Measurements from ENCODE around the genes SPATA33, SPATA2L and VPS9D1.

GRCh38 chr16:89269051-89269537, 51.6 kb downstream of the ZNF778 start:
- RRBS, result no CpG with 5 or more reads among the region's 10 CpGs

DNA sequence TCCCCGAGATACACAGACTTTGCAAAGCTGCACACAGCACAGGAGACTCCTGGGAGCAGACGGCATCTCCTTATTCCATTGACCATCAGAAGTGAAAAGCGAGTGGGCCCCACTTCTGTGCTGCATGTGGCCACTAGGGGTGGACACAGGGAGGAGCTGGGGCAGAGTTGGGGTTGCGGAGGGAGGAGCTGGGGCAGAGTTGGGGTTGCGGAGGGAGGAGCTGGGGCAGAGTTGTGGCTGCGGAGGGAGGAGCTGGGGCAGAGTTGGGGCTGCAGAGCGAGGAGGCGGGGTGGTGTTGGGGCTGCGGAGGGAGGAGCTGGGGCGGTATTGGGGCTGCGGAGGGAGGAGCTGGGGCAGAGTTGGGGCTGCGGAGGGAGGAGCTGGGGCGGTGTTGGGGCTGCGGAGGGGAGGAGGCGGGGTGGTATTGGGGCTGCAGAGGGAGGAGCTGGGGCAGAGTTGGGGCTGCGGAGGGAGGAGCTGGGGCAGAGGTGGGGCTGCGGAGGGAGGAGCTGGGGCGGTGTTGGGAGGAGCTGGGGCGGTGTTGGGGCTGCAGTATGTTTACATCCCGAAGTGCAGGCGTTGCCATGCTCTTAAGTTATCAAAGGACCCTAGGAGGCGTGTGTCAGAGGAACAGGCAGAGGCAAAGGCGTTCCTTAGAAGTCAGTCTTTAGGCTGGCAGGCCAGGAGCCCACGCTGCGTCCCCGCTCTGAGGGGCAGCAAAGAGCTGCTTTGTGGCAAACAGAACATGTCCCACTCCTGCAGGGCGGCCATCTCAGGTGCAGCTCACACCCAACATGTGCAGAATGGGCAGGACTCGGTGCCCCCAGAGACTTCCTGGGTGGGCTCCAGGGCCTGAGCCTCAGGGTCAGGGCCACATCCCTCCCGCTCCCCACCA, 76.0 kb downstream of the ZNF778 start:
- RRBS, result no CpG with 5 or more reads among the region's 29 CpGs

DNA sequence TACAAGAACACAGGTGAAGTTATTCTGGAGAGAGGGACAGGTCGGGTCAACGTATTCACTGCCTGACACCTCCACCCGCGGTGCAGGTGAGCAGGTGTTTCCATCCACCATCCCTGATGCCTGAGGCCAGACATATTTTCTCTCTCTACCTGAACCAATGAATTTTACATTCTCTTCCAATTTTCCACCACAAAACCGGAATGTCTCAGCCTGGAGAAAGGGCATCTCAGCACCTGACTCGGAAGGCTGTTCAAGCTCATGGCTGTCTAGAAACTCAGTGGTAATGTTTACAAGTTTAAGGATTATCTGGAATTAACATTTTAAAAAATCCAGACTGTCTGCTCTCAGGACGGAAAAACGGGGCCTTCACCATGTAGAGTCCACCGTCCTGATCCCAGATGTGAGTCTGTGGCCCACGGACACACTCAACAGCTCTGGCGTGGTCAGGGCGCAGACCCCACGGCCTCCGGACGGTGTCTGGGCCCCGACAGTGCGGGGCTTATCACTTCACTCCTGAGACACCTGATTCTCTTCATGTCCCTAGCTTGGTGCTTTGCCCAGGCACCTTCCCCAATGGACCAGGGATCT, 101.4 kb downstream of the ZNF778 start:
- RRBS, result no CpG with 5 or more reads among the region's 17 CpGs

- RRBS, result no CpG with 5 or more reads among the region's 10 CpGs
These were observed 118.7 kb downstream of the ZNF778 start for GRCh38 chr16:89336232-89336637.

DNA sequence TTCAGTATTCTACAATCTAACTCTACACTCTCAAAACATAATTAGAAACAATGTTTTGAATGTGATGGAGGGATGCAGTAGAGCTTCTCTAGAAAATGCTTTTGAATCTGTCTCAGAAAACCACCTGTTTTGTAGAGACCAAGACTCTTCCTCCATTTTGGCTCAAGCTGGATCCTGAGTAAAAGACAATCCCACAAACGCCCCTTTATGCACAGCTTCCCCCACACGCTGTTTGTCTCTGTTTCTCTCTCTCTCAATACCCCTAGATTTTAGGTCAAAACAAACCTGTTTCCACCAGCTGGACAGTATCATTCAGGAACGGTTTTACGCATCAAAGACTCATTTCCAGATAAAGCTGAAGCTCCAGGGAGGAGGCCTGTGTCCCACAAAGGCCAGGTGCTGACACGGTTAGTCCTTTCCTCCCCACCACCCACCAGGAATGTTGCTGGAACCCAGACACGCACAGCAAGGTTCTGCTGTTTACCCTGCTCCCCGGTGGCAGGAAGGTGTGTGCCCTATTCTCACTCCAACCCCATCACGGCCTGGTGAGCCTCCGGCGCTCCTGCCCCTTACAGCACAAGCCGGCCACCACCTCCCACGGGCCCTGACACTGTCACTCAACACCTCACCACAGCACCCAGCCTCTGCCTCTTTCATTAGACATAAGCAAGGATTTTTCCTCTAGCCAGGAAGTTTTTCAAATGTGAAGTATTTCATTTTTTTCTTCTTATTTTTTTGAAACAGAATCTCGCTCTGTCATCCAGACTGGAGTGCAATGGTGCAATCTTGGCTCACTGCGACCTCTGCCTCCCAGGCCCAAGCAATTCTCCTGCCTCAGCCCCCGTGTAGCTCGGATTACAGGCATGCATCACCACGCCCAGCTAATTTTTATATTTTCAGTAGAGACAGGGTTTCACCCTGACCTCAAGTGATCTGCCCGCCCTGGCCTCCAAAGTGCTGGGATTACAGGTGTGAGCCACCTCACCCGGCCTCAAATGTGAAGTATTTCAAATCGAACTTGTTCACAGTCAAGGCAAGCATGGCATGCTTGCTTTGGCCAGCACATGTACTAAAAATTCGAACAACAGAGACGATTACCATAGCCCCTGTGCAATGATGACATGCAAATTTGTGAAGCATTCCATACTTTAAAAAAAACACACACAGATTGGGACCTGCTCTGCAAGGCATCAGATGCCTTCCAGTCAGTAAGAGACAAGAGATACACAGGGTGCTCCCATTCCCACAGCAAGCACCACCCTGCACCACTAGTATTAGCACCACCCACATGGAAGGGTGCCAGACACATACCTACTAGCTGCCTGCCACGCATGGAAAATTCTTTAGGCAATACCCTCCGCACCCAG, 47.6 kb downstream of the ANKRD11 start:
- RRBS, result 20% methylated on average over 3 of the region's 24 CpGs

GRCh38 chr16:89452210-89452645, 38.1 kb downstream of the ANKRD11 start:
- RRBS, result no CpG with 5 or more reads among the region's 4 CpGs

DNA sequence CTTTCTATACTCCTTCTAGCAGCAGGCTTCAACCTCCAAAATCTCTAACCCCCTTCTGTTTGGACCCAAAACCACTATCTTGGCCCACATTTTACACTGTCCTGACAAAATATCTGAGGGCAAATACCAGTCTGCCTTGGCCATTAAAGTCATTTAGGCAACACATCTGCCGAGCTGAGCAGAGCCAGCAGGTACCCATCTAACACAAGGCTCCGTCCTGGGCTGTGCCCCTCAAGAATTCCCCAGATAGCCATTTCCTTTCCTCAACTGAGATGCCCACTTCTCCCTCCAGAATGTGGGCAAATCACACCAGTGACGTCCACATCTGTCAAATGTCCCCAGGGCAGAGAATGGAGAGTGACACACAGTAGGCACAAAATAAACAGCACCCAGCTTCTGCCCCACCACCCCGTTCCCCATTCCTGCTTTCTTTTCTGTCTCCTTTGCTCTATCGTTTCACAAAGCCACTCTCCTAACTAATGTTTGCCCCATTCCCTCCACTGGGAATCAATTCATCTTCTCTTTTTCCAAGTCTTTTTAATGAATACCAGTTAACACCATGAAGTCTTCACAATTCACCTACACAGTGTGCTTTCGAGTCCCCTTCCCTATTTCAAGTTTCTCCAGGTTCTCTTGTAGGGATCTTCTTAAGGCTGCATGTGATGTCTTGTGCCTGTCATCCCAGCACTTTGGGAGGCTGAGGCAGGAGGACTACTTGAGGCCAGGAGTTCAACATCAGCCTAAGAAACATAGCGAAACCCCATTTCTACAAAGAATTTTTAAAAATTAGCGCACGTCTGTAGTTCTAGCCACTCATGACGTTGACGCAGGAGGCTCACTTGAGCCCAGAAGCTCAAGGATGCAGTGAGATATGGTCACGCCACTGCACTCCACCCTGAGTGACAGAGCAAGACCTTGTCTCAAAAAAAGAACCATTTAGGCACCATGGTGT, 9.4 kb downstream of the ANKRD11 start:
- RRBS, result no CpG with 5 or more reads among the region's 12 CpGs

- RRBS, result no CpG with 5 or more reads among the region's 8 CpGs
These were observed 3.4 kb downstream of the RPL13 start for GRCh38 chr16:89563893-89564288.

GRCh38 chr16:89633086-89633504, 19.7 kb downstream of the DPEP1 start:
- RRBS, result no CpG with 5 or more reads among the region's 15 CpGs

GRCh38 chr16:89657470-89658188, at the start of gene SPATA33:
SPATA33 (plus strand) TSS chr16:89657836.
- RRBS, result 1% methylated on average over 15 of the region's 93 CpGs

- RRBS, result 80% methylated on average over 9 of the region's 22 CpGs
These were observed 4.0 kb downstream of the SPATA2L start for GRCh38 chr16:89697468-89697977.

DNA sequence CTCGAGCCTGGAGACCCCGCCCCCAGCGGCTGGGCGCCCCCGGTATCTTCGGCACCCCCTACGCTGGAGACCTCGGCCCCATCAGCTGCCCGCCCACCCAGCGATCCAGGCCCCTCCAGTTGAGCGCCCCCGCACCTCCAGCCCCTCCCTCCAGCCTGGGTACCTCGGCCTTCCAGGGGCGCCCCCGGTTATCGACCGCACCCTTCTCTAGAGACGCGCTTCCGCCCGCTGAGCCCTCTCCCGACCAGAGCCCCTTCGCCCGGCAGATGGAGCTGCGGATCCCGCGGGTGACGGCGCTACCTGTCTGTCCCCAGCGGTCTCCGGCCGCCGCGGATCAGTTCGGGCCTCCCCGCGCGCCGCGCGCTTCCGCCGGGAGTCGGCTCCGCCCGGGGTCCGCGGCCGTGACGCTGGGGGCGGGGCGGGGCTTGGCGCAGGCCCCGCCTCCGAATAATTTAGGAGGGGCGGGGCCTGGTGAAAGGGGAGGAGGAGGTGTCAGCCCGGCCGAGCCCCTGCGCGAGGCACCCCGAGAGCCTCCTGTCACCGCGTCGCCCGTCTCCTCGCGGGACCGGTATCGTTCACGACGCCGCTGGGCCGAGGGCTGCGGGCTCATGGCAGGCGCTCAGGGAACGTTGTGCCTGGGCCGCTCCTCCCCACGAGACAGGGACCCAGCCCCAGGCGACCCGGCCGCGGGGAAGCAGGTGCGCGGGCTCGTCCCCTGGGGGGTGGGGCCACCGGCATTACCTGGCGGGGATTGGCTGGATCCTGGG, at the start of gene SPATA2L:
SPATA2L (minus strand) TSS at position 378 of the 767 bp plus-strand sequence.
- RRBS, result 3% methylated on average over 48 of the region's 87 CpGs

DNA sequence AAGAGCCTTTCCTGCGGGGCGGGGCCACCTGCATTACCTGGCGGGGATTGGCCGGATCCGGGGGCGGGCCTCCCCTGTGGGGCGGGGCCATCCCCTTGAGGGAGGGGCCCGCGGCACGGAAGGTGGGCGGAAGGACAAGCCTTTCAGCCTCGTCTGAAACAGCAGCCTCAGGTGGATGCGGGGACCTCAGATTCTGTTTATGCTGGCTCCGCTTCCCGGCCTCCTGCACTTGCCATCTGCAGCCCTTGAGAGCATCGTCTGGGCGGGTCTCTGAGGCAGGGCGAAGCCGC, 535 bp upstream of the SPATA2L start:
- RRBS, result 0% methylated on average over 3 of the region's 19 CpGs

- RRBS, result 2% methylated on average over 70 of the region's 97 CpGs
These were observed at the start of gene VPS9D1 for GRCh38 chr16:89720030-89721143. VPS9D1 (minus strand) TSS chr16:89720898.

- RRBS, result 2% methylated on average over 64 of the region's 104 CpGs
These were observed 661 bp downstream of the ZNF276 start for GRCh38 chr16:89721771-89722625.

GRCh38 chr16:89818801-89819207, 2.4 kb upstream of the FANCA start:
- RRBS, result no CpG with 5 or more reads among the region's 11 CpGs

- RRBS, result no CpG with 5 or more reads among the region's 15 CpGs
These were observed 5.9 kb upstream of the MC1R start for GRCh38 chr16:89912692-89913189.

- RRBS, result no CpG with 5 or more reads among the region's 16 CpGs
These were observed 18.6 kb downstream of the DEF8 start for GRCh38 chr16:89966848-89967868.

GRCh38 chr16:90015956-90016475, 3.2 kb downstream of the DBNDD1 start:
- RRBS, result no CpG with 5 or more reads among the region's 12 CpGs

Data from iris pigment epithelial cell (primary cell).